Measurements from ENCODE around the gene RTP1.

DNA sequence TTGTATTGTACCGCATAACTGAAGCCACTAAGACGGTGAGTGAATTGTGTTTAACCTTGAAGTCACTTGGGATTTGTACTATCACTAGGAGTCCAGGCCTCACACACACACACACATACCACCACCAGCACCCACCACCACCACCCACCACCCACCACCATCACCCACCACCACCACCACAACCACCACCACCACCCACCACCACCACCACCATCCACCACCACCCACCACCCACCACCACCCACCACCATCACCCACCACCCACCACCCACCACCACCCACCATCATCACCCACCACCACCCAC, 496 bp downstream of the KNG1 start:
- PRO-cap, result no peak

DNA sequence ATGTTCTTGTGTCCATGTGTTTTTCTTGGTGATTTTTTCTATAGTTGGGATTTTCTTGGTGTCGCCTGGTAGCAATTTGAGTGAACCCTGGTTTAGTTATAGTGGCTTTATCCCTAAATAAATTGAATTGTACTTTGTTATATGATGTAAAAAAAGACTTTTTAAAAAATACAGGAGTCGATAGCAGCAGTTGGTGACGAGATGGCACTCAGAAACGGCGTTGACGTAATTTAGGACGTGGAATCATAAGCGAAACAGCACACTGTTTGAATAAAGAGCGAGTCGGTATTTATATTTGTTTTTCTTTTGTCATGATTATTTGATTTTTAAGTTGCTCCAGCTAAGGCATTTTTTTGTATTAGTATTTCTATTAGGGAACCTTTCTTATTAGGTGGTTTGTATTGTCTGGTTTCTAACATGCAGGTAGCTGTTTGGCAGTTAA, 4.8 kb downstream of the EIF4A2 start:
- PRO-cap, result no peak

DNA sequence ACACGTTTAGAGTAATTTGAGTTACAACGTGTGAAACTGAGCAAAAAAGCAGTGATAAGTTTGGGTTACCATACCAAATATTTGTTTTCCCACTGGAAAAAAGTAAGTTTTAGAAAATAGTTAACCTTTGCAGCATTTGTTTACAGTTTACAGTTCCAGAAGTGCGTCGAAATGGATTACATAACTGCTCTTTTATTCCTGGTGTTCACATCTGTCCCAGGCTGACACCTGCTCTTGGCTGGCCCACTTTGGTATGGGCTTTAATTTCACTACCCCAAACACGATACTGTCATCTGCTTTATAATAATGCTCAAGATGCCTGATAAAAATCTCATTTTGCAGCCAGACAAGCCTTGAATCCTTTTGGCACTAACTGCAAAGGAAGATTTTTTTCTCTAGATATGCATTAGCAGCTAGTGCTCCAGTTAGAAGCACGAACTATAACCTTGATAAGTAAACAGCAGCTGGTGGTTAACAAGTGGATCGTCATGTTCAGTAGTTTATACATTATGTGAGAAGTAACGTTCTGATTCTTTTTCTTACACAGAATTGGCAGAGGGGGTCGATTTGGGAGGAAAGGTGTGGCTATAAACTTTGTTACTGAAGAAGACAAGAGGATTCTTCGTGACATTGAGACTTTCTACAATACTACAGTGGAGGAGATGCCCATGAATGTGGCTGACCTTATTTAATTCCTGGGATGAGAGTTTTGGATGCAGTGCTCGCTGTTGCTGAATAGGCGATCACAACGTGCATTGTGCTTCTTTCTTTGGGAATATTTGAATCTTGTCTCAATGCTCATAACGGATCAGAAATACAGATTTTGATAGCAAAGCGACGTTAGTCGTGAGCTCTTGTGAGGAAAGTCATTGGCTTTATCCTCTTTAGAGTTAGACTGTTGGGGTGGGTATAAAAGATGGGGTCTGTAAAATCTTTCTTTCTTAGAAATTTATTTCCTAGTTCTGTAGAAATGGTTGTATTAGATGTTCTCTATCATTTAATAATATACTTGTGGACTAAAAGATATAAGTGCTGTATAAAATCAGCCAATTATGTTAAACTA, 5.5 kb downstream of the EIF4A2 start:
- PRO-cap, result no peak

DNA sequence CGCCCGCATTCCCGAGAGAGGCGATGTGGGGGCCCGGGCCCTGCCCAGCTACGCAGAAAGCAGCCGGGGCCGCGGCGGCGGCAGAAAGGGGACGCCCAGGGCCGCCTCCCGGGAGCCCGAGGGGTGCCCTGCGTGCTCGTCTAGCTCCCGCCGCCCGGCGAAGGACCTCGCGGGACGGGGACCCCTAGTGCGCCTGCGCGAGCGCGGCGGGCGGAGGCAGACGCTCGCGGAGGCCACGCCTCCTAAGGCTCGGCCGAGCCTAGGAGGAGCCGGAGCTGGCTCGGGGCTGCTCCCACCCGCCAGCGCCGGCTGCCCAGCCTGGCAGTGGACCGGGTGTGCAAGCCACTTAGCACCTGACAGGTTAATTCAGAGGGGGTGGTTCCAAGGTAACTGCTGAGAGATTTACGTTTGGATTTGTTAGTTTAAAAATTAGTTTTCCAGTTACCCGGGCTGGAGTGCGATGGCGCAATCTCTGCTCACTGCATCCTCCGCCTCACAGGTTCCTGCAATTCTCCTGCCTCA, 15.1 kb upstream of the ADIPOQ start:
- PRO-cap, result bidirectional peak, plus-strand start at position 245 of the sequence, minus-strand start at position 163 of the sequence

DNA sequence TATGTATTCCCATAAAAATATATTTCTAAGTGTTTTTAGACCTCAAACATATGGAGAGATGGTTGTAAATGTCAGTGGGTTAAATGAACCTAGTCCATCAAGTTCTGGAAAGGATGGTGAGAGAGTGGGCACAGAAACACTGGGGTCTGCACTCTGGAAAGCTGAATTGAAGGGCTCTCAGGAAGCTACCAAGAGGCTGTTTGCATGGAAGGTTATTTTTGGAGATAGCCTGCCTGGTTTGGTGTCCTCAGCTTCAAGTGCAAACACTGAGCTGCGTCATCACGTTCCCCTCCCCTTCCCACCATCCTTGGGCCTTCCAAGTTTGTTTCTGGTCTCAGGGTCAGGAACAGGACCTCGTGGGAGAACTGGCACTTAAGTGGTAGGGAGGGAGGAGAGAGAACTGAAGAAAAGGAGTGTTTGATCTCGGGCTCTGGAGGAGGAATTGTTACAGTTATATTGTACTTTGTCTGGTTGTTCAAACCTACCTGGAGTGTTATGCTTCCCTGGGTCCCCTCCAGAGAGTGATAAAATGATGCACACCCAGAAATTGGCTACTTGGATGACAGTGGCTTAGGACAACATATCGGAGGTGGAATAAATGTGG, 10.6 kb downstream of the ST6GAL1 start:
- PRO-cap, result no peak

GRCh38 chr3:186974509-186975692, 44.6 kb downstream of the ST6GAL1 start:
- PRO-cap, result no peak

DNA sequence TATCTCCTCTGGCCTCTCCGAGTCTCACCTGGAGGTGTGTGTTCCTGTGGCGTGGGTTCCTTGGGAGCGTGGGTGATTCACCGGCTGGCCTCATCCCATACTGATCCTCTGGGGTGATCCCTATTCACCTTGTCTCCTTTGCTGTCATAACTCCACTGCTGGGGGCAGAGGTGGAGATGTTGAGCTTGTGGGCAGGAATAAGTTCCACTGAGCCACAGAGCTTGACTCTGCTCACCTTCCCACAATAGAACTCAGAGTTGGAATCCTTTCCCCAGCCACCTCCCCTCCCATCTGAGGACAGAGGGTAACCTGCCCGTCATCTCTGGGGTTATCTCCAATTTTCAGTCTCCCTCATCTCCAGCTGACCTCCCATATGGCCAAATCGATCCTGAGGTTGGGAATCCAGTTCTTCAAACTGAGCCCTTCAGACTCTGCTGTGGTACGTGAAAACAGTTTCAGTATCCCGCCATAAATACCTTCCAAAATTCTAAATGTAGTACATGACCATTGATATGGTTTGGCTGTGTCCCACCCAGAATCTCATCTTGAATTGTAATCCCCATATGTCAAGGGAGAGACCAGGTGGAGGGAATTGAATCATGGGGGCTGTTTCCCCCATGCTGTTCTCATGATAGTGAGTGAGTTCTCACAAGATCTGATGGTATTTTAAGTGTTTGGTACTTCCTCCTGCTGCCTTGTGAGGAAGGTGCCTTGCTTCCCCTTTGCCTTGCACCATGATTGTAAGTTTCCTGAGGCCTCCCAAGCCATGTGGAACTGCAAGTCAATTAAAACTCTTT, 61.5 kb downstream of the ST6GAL1 start:
- PRO-cap, result no peak

- PRO-cap, result no peak
Observed at GRCh38 chr3:187000671-187001190, 70.4 kb downstream of the ST6GAL1 start.

GRCh38 chr3:187012570-187013211, 82.4 kb downstream of the ST6GAL1 start:
- PRO-cap, result no peak

GRCh38 chr3:187025931-187026502, 95.7 kb downstream of the ST6GAL1 start:
- PRO-cap, result no peak

DNA sequence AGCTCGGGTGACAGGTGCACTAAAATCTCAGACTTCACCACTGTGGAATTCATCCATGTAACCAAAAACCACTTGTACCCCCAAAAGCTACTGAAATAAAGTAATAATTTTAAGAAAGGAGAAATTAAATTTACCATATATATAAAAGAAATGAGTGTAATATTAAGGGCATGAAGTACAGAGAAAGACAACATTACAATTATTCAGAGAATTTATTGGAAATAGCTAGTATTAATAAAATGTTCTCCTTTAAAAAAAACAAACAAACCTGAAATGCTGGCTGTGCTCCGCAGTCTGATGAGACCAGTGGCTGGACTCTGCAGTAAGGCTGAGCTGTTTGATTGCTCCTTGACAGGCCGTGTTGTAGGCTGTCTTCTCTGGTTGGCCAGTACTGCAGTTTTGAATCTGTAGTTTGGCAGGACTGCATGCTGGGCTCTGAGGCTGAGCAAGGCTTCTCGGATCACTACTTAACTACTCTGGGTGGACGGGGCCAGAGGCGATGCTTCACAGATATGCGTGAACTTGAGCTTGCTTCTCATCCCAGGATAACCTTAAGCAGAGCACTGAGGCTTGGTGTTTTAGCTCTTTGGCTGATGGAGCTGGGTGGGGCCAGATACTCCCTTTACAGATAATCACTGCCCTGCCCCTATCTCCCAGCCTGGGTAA, 38.3 kb downstream of the RPL39L start:
- PRO-cap, result no peak

- PRO-cap, result no peak
Observed at GRCh38 chr3:187101558-187102257, 37.6 kb downstream of the RPL39L start.

DNA sequence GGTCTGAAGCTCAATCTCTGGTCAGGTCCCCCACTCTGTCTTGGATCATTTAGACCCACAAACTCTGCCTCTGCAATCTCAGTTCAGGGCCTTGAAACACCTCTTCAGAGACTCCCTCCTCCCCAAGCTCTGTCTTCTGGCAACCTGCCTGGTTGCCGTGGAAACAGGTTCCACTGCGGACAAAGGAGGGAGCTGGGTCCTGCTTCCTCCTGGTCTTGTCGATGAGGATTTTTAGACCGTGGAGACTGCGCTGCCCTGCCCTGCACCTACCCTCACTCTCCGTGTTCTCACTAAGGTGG, at the start of gene RTP1:
RTP1 (plus strand) TSS at position 192 of the 299 bp plus-strand sequence.
- PRO-cap, result no peak

- PRO-cap, result no peak
Observed at GRCh38 chr3:187721169-187721896, 19.0 kb upstream of the RTP2 start.

DNA sequence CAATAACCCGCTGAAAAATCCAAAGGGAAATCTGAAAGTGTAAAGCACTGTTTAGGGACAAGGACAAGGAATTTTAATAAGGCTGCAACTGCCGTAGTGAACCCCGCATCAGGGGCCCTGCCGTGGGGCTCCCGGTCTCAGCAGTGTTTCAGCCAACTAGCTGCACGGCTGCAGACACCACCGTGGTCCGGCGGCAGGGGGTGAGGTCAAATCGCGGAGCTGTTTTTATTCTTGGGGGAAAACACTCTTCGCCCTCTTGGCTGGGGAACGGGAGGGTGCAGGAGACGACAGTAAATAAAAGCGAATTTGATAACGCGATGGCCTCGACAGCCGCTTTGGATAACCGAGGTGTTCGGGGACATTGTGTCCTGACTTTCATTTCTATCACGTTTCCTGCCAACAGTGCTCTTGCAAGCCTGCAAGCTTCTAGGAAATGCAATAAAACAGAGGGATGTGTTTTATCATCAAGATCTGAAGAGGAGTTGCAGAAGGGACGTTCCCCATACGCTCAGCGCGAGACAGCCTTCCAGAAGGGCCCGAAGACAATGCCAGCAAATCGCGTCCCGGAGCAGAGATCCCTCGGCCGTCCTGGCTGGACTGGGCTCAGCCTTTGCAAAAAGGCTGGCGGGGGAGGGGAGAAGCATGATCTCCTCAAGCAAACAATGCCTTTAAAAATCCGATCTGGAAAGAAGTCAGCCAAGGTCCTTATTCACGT, 5.9 kb downstream of the BCL6 start:
- PRO-cap, result no peak

DNA sequence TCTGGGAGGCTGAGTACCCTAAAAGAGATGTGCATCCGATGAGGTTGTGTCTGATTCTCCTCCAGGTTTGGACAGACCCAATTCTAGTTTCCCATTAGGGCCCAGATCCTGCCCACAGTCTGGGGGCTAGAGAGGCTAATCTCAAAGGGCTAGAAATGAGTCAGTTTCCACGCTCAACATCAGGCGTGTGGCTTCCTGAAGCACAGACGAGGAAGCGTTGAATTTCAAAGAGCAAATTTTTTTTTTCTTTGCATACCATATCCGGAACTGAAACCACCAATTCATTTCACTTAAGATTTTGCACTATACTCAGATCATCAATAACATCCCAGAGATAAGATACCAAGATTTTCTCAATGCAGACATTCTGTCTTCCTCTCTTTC, 173.8 kb upstream of the BCL6 start:
- PRO-cap, result no peak

- PRO-cap, result no peak
Observed at GRCh38 chr3:187994103-187994628, 159.8 kb upstream of the LPP start.

GRCh38 chr3:187997870-187998328, 156.1 kb upstream of the LPP start:
- PRO-cap, result no peak

GRCh38 chr3:188000251-188001104, 153.5 kb upstream of the LPP start:
- PRO-cap, result no peak

- PRO-cap, result no peak
Observed at GRCh38 chr3:188152554-188152886, 1.4 kb upstream of the LPP start.

Measured in left colon (tissue), 1 donor.